ENCODE measurements around a stretch of chr15.

GRCh38 chr15:77030052-77030634, 35.2 kb downstream of the PSTPIP1 start:
- PRO-cap, 2 experiments: no peak in any of the 2 experiments

DNA sequence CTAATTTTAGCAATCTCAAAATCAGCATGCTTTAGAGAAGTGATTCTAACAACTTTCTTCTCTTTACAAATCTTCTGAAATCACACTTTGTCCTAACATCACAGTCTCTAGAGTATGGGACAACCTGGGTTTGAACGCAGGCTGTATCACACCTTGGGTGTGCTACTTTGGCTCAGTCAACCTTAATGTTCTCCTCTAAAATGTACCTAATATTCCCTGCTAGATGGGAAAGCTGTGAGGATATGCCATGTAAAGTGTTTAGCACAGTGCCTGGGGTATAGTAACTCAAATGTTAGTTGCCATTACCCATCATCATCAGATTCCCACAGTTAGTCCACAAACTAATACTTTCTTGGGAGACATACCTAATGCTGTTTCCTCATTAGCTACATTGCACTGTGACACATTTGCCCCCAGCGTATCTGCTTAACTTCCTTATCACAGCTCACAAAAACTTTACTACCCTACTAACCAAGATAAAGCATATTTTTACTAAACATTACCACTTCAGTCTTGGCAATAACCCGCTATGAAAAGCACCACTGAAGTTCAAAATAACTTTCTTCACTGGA, 3.0 kb downstream of the TSPAN3 start:
- PRO-cap, 2 experiments: no peak in any of the 2 experiments

- PRO-cap, 2 experiments: no peak in any of the 2 experiments
Observed at GRCh38 chr15:77106904-77107824, 36.3 kb upstream of the TSPAN3 start.

DNA sequence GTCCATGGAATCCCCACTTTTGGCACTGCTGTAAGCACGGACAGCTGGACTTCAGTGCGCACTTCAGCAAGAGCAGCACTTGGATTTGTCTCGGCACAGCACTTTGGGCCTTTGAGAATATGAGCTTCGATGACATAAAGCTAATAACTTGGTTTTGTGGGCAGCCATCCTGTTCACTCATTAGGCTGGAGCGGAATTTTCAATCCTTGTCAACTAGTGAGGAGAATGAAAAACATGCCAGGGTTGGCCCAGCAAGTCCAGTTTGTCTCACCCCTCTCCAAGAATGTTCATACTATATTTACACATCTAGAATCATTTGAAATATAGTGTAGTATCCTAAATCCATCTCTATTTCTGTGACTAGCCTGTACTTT, 38.6 kb upstream of the TSPAN3 start:
- PRO-cap, 2 experiments: no peak in any of the 2 experiments

DNA sequence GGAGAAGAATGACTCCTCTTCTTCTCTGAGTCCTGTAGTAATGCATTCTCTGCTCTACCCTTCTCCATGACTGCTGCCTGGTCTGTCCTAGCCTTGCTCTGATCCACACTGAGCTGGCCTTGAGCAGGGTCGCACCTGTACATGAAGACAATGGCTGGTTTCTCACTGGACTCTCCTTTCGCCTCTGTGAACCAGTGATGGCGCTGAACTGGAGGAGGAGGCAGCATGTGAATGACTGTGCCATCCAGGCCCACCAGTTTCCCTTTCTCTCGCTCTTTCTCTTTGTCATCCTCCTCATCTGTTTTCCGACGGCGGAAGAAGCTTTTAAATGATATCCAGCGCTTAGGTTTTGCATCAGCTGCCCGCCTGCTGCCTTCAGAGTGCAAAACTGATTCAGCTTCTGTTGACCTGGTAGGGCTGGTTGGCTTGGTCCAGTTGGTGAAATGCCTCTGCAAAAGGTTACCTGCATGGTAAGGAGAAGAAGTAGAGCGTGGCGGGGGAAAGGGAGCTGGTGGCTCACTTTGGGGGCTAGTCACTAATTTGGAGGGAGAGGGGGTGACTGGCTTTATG, 108.0 kb upstream of the TSPAN3 start:
- PRO-cap, 2 experiments: no peak in any of the 2 experiments

DNA sequence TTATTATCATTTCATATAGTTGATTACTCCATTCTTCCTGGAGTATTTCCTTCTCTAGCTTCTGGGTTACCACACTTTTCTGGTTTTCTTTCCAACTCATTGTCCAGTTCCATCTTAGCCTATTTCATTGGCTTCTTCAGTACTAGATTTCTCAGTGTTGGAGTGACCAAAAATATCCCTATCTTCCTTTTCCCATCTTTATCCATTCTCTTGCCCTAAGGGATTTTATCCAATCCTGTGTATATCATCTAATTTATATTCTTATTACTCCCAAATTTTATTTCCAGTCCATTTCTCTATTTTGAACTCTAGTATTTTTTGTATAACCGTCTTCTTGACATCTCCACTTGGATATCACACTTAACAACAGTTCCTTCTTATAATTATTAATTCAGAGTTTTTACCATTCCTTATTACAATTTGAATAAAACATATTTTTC, 162.5 kb upstream of the TSPAN3 start:
- PRO-cap, 2 experiments: no peak in any of the 2 experiments

DNA sequence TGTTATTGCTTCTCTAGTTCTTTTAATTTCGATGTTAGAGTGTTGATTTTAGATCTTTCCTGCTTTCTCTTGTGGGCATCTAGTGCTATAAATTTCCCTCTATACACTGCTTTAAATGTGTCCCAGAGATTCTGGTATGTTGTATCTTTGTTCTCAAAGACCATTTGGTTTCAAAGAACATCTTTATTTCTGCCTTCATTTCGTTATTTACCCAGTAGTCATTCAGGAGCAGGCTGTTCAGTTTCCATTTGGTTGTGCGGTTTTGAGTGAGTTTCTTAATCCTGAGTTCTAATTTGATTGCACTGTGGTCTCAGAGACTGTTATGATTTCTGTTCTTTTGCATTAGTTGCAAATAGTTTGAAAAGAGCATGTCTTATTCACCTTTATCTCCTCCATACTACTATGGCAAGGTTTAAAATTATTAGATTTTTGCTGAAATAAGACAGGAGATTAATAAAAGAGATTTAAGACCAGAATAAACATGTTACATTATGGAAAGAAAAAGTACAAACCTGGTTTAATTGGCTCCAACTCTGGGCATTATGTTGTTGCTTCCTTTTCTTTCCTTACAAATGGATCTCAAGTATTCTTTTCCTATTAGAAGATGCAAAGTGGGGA, 133.9 kb downstream of the PEAK1 start:
- PRO-cap, 2 experiments: no peak in any of the 2 experiments

DNA sequence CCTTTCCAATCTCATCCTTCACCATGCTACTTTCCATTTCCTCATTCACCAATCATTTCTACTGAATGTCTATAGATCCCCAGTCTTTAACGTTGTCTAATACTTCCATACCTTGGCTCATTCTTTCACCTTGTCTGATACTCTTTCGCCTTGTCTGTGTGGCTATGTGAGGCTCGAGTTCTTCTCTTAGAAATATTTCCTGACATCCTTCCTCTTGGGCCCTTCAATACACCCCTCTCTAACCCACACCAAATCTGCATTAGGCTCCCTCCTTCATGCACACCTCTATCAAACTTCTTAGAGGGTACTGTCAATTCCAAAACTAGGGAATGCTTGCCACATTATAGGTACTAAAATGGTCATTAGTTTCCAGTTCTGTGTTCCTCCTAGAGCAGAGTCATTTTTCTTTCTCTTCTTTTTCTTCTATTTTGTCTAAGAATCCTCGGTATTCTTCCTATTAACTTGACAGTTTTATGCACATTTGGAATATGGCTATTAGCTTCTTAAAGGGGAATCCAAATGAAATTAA, 37.6 kb downstream of the PEAK1 start:
- PRO-cap, 2 experiments: no peak in any of the 2 experiments

DNA sequence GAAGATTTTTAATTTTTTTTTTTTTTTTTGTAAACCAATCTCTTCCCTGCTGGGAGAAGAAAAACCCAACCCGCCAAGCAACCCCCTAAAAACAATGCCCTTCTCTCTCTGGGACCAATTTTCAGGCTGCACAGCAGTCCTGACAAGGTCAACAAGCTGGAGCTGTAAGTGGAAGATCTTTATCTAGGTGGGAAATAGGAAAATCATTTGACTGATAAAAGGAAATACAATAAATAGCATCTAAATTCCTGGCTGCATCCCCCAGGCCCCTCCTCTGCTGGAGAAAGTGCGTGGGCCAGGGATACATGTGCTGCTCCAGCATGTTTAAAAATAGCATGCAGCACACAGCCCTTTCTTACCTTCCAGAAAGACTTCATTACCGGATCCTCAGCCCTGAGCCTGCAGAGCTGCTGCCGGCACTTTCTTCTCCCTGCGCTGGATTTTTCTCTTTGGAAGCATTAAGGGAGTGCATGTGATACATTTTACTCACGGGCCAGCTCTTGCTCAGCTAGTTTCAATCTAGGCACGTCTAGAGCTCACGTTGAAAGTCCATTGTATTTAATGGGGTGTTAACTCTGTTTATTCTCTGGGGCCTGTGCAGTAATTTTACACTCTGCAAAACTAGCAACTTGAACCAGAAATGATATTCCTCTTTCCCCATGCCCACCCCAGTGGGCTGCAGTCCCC, 77.3 kb downstream of the HMG20A start:
- PRO-cap, 2 experiments: no peak in any of the 2 experiments

GRCh38 chr15:77528898-77529493, 103.7 kb downstream of the LINGO1 start:
- PRO-cap, 2 experiments: no peak in any of the 2 experiments

- PRO-cap, 2 experiments: peak in 2 of 2 experiments; most common minus-strand start chr15:77543468 (in 2)
Observed at GRCh38 chr15:77542982-77544029, 89.4 kb downstream of the LINGO1 start.

DNA sequence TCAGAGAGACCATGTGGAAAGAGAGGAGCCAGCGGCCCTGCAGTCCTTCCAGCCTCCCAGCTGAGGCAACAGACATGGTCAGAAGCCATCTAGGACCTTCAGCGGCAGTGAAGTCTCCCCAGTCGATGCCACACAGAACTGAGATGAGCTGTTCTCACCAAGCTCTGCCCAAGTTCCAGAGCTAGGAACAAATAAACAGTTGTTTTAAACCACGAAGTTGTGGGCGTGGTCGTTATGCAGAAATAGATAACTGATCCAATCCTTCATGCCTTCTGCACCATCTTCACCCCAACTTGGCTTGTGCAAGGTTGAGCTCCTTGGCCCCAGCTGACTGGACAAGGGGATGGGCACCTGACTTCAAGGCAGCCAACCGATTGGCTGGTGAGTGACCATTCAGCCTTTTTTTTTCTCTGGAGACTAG, 24.0 kb downstream of the LINGO1 start:
- PRO-cap, 2 experiments: no peak in any of the 2 experiments

GRCh38 chr15:77943904-77944811, 133.4 kb downstream of the TBC1D2B start:
- PRO-cap, 2 experiments: peak in 2 of 2 experiments; most common minus-strand start chr15:77944568 (in 1)

GRCh38 chr15:78003823-78004536, 73.5 kb downstream of the TBC1D2B start:
- PRO-cap, 2 experiments: no peak in any of the 2 experiments

- PRO-cap, 2 experiments: no peak in any of the 2 experiments
Observed at GRCh38 chr15:78006396-78007313, 70.9 kb downstream of the TBC1D2B start.

GRCh38 chr15:78007827-78008566, 69.5 kb downstream of the TBC1D2B start:
- PRO-cap, 2 experiments: no peak in any of the 2 experiments

- PRO-cap, 2 experiments: no peak in any of the 2 experiments
Observed at GRCh38 chr15:78016926-78017276, 60.6 kb downstream of the TBC1D2B start.

DNA sequence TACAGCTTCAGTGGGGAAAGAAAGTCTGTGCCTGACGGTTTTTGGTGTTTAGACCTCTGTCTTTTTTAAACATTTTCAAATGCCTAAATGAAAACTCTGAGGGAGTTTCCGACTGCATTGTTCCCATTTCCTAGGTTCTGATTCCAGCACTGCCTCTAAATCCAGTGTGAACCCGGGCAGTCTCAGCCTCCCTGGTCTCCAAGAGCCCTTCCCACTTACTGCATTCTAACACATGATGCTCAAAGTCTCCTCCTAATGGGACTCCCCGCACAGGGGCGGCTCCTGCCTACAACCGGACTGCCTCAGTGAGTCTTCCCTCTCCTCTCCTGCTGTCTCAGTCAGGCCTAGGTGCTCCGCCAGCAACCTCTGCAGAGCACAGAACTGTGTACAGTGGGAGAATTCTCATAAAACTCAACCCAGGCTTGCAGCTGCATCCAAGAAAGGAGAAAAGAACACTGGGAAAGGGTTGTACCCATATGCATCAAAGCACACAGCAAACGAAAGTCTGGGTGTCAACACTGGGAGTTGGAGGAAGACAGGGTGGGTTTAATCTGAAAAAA, 28.9 kb downstream of the TBC1D2B start:
- PRO-cap, 2 experiments: no peak in any of the 2 experiments

DNA sequence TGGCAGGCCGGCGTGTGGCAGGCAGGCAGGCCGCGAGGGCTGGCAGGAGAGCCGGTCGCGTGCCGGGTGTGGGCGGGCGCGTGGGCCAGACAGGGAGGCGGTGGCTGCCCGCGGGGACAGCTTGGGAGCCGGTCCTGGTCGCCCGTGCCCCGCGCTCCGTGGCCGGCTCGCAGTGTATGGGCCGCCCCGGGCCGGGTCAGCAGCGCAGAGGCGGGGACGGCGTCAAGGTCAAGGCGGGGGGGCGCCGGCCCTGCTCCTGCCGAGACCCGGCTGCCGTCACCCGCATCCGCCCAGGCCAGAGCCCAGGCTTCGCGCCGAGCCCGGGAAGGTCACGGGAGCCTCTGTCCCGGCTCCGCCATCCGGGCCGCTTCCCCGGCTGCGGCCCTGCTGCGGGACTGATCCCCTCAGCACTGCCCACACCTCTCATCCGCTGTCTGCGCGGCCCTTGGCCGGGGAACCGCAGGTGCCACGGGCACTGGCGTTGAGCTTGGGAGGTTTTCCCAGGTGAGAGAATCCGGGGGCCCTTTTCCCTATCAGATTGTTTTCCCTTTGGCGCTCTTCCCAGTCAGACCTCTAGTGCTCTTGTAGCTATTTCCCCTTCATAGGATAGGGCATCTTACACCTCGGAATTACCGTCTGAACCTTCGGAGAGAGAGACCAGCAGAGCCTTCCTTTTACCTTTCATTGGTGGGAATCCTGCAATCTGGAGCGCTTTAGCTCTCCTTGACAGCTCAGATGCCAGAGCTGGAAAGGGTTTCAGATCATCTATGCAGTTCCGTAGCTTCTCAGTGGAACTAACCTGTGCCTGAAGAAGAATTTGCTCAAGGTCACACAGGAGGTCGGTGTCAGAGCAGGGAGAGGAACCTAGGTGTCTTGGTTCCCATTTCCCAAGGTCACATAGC, 528 bp downstream of the IDH3A start:
- PRO-cap, 2 experiments: no peak in any of the 2 experiments

DNA sequence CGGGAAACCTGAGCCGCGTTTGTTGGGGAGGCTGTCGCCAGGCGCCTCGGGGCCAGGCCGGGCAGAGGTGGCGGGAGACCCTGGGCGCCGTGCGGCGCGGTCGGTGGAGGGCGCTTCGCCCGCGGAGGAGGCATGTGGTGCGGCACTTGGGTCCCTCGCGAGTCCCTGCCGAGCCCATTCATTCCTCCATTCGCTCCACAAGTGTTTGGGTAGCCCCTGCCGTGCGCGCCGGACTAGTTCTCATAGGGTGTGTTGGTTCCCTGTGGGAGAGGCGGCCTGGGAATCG, 551 bp downstream of the DNAJA4 start:
- PRO-cap, 2 experiments: no peak in any of the 2 experiments

Measured in Colon Carcinoma Metastatic in the Lung (tissue), 2 donors.